ENCODE results near the genes ZPR1 and SIK3.

DNA sequence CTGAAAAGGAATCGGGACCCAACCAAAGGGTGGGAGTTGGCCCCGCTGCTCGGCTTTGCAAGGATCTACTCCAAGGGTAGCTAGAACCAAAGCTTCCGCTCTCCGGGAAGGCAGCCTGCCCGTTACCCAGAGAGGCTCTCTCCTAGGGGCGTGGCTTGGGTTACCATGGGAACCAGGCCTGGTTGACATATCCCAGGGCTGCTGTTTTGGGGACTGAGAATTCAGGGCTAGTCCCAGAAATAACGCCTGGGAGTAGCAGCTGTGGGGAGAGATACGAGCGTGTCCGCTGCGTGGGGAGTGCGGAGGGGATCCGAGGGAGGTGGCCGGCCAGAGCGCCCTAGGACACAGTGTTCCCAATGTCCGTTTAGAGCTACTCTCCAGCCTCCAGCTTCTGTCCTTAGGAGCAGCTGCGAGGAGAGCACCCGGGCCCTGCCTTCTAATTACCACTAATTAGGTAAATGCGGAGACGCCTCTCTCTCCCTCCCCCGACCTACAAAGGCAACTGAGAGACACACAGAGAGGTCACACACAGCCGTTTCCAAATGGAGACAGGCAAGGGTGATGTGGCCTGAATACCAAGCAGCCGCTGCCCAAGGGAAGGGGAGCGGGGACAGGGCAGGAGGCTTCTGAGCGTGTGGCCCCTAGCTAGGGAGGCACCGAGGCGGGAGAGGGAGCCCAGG is 141.6 kb upstream of the CADM1 start:
- PRO-cap: no peak

DNA sequence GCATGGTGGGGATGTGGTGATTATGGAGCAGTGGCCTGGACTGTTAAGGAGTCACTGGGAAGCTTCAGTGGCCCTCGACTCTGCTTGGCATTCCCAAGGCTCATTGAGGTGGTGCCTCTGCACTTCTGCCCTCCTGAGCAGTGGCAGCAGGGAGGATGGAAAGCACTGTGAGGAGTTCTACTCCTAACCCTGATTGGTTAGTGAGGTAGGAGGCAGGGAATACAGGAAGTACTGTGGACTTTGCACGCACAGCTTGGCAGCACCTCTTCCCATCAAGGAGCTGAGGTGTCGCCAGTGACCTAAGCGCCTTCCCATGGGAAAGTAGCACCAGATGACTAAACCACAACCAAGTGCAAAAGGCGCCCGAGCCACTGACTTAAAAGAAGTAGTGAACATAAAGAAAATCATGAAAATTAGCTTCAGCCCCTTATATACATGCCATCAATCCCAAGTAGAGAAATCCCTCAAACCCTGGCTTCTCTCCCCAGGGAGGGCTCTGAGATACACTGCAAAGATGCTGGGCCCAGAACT is 152.5 kb upstream of the CADM1 start:
- PRO-cap: no peak

DNA sequence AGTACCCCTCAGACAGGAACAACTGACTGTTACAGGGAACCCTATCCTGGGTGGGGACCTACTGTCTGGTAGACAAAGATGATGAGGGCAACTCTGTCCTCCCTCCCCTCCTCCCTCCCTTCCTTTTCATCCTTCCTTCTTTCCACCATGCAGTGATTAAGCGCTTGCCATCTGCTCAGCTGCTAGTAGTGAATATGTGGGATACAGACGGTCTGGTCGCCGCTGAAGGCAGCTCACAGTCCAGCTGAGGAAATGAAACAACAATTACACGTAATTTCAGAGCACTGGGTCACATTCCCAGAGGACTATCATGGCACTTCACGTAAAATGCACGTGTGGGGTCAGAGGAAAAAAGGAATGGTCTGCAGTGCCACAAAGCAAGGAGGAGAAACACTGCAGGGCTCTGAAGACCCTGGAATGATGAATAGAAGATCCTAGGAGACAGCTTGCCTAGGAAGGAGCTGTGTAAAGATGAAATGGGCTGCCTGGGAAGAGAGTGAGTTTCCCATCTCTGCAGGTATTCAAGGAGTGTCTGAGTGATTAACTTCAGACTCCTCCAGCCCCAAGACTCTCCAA is 597.0 kb downstream of the BUD13 start:
- PRO-cap: no peak

DNA sequence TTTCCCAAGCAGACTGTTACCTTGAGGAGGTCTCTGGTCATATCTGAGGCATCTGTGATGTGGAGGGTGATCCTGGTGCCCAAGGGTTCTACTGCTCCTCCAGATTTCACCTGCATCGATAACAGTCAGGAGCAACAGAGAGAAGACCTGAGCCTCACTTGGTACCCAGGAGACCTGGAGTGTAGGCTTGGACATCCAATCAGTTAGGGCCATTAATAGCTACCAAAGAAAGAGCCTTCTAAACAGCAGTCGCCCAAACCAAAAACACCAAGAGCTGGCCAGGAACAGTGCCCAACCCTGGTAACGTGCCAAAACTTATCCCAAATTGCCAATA is 4.3 kb downstream of the ZPR1 start:
- PRO-cap: no peak

DNA sequence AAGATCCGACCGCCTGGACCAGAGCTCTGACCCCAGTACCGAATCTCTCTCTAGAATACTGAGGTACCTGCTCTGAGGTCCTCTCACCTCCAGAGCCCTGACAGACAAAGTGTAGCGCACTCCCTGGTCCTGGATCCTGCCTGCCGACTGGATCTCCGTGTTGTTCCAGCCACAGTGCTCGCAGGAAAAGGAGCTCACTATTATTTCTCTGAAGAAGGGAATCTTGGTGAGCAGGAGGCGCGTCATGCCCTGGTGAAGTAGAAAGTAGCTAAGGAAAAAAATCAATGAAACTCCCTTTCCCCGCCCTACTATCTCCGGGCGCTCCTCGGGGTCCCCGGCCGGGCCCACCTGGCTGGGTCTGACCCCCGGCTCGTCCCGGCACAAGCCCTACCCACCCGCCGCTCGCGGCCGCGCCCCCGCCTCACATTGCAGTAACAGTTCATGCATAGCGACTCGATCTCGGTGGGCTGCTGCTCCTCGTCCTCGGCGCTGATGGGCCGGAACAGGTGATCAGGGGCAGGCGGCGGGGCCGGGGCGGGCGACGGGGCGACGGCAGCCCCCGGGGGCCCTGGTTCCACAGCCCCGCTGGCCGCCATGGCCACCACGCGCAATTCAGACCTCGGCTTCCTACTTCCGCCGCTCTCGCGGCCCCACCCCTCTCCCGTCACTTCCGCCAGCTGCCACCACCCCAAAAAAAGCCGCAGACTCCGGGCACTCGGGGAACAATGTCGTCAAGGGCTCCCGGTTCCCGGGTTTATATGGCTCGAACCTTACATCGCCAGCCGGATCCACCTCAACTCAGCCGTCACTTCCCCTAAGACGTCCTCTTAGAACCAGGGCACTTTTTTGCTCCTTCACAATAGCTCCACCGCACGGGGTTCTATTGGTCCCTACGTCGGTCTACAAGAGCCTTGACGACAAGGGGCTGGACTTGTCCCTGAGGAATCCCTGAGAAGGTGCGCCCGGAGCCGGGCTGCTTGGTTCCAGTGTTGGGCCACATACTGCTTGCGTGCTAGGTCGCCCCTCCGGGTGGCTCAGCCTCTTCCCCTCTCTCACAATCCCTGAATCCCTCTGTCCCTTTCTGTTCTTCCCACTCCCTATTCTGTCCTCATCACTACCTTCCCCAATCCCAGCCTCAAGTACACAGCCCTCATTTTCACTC is at the start of gene ZPR1:
TSS of gene ZPR1 (minus strand) at position 629 of the 1,162 bp plus-strand sequence.
- PRO-cap: bidirectional peak, plus-strand start at position 714 of the sequence, minus-strand start at position 629 of the sequence; bidirectional peak, plus-strand start at position 941 of the sequence, minus-strand start at position 800 of the sequence

- PRO-cap: no peak
These were observed 15.0 kb downstream of the APOA4 start for GRCh38 chr11:116807964-116808737.

DNA sequence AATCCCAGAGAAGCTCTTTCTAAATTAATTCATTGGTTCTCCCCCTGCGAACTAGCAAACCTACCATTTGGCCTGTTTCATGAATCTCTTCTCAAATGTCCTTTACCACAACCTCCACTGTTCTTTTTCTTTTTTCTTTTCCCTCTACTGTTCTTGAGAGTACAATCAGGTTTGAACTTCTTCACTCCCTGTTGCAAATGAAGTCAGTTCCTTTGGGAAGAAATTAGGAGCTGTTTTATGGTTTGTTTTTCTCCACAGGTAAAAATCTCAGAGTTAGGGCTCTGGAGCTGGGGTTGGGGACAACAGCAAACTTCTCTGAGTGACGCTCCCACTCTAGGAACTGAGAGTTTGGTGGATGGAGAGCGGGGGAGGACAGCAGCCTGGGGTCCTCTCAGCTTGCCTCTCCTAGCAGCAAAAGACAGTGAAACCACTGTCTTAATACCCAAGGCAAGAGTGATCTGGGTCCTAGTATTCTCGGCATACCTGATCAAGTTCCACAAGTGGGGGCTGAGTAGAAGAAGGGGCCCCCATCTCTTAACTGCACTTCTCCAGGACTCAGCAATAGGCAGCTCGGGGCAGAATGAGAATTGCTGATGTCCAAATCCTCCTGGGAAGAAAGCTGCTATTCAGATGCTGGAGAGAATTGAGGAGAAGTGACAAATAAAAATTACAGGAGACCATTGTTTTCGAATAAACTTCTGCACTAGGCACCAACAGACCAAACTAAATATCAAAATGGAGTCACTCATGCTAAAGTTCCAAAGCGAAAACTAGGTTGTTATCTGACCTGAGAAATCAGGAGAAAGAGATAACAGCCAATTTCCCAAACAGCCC is 112.4 kb upstream of the APOA1 start:
- PRO-cap: no peak

- PRO-cap: no peak
These were observed 119.3 kb upstream of the APOA1 start for GRCh38 chr11:116956816-116957101.

- PRO-cap: no peak
These were observed 98.7 kb downstream of the SIK3 start for GRCh38 chr11:116999523-117000019.

GRCh38 chr11:117044773-117045613 is 53.2 kb downstream of the SIK3 start:
- PRO-cap: no peak

DNA sequence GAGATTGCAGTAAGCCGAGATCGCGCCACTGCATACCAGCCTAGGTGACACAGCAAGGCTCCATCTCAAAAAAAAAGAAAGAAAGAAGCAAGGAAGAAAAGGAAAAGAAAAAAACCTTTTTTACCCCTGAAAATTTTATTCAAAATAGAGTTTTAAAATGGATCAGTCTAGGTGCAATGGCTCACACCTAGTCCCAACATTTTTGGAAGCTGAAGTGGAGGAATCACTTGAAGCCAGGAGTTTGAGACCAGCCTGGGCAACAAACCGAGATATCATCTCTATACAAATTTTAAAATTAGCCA is 48.8 kb downstream of the SIK3 start:
- PRO-cap: no peak

DNA sequence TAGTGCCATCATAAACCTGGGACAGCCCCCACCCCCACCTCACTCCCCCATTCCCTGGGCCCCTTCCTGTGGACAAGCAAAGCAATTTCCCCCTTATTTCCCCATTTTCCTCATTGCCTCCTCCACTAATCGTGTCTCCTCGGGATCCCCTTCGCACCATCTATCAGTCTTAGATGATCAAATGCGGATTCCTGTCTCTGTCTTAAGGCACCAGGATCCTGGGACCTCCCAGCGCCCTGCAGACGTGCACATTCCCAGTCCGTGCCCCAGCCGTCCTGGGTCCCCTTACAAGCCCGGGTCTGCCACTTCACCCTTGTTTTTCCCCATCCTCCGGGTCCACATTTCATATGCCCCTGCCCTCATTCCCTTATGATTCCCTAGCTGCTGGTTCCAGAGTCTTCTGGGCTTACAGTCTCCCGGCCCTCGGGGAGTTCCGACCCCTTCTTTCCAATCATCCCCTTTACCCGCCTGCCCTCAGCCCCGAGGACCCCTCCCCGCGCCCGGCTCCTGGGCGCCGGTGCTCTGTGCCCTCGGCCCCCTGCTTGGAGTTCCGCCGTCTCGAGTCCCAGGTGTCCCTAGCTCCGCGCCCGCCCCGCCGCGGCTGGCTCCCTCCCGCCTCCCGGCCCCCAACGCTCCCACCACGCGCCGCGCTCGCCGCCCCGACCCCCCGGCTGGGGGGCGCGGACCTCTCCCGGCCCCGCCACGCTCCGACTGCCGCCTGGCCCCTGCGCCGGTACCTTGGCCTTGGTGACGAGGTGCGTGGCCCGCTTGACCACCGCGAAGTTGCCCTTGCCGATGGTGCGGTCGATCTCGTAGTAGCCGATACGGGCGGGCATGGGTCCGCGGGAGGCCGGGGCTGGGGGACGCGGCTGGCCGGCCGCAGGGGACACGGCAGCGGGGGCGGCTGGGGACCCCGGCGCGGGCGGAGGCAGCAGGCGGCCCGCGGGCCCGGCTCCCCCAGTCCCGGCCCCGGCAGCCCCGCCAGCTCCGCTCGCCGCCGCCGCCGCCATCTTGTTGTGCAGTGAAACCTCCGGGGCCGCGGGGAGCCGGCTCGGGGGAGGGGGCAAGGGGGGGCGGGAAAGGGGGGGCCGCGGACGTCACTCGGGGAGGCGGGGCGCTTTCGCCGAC is at the start of gene SIK3:
TSS of gene SIK3 (minus strand) at position 1,023 of the 1,128 bp plus-strand sequence.
- PRO-cap: unidirectional peak, plus-strand start at position 251 of the sequence; unidirectional peak, minus-strand start at position 713 of the sequence; bidirectional peak, plus-strand start outside the sequence, minus-strand start at position 1,013 of the sequence

GRCh38 chr11:117183885-117184453 is 5.4 kb downstream of the SIDT2 start:
- PRO-cap: no peak

- PRO-cap: no peak
These were observed 7.6 kb upstream of the TAGLN start for GRCh38 chr11:117191453-117192061.

- PRO-cap: no peak
These were observed 3.1 kb downstream of the TAGLN start for GRCh38 chr11:117202229-117202675.

DNA sequence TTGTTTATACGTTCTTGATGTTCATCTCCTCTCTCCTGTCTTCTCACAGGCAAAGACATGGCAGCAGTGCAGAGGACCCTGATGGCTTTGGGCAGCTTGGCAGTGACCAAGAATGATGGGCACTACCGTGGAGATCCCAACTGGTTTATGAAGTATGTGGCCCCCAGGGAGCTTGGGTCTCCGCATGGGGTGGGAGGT is 4.5 kb downstream of the TAGLN start:
- PRO-cap: no peak

DNA sequence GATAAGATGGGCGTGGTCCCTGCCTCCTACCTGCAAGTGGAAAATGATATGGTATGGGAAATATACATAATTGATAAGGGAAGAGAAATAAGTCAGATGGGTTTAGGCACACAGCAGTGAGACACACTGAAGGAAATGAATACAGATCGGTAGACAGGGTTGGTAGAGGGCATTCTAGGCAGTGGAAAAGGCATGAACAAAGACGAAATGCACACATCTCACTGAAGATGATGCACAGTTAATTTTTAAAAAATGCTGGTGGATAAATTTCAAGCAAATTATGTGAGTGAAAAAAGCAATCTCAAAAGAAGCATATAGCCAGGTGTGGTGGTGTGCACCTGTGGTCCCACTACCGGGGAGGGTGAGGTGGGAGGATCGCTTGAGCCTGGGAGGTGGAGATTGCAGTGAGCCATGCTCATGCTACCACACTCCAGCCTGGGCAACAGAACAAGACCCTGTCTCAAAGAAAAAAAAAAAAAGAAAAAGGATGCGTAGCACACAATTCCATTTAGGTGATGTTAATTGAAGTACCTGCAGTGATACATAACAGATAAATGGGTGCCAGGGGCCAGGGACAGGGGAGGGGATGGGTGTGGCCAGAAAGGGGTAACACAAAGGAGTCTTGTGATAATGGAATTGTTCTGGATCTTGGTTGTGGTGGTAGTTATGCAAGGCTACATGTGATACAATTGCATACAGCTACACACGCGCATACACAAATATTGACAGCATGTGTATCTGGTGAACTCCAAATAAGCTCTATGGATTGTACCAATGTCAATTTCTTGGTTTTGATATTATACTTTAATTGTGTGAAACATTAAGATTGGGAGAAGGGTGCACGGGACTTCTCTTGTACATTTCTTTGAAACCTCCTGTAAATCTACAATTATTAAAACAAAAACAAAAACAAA is 10.5 kb downstream of the TAGLN start:
- PRO-cap: no peak

- PRO-cap: no peak
These were observed 7.4 kb downstream of the PCSK7 start for GRCh38 chr11:117224181-117225118.

DNA sequence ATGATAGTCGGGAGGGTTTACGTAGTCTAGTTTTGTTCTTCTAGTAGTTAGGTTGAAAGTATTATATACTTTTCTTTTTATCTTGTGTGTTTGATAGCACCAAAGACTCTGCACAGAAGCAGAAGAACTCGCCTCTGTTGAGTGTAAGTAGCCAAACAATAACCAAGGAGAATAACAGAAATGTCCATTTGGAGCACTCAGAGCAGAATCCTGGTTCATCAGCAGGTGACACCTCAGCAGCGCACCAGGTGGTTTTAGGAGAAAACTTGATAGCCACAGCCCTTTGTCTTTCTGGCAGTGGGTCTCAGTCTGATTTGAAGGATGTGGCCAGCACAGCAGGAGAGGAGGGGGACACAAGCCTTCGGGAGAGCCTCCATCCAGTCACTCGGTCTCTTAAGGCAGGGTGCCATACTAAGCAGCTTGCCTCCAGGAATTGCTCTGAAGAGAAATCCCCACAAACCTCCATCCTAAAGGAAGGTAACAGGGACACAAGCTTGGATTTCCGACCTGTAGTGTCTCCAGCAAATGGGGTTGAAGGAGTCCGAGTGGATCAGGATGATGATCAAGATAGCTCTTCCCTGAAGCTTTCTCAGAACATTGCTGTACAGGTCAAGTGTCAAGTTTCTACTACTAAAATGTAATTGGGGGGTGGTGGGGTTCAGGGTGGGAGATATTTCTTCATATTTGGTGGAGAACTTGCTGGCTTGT is 6.2 kb downstream of the RNF214 start:
- PRO-cap: no peak

DNA sequence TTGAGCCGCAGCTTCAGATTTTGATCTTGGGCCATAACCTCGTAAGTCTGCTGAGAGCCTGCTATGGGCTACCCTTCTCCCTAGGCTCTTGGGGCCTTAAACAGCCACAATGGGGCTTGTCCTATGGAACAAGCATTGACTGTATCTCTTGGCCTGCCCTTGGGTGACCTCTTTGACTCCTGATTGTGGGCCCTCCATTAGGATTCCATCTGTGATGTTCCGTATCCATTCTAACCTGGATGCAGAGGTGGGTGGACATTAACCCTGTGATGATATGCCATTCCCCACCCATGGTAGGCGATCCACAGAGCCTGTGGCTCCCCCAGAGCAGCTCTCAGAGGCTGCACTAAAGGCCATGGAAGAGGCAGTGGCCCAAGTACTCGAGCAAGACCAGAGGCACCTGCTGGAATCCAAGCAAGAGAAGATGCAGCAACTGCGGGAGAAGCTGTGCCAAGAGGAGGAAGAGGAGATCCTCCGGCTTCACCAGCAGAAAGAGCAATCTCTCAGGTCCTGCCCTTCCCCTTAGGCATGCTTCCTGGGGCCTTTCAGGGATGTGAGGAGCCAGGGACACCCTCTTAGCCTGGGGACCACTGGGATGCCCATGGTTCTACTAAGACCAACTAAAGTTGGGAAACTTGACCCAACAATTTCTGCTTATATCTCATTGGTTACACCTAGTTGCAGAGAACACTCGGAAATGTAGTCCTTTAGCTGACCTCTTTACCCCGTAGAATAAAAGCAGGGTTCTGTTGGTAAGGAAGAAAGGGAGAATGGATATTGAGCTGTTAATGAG is 59.4 kb downstream of the CEP164 start:
- PRO-cap: no peak